Transverse colon (tissue), 4 donors: ENCODE measurements around the gene DPP10.

GRCh38 chr2:112324008-112324899, 48.9 kb downstream of the ZC3H6 start:
- PRO-cap: no peak
- RAMPAGE, long total RNA, 4 experiments: start-site peak on the plus strand in 2 of 4 experiments, at chr2:112324402-112324517 at its widest, 7 to 18 reads per replicate

DNA sequence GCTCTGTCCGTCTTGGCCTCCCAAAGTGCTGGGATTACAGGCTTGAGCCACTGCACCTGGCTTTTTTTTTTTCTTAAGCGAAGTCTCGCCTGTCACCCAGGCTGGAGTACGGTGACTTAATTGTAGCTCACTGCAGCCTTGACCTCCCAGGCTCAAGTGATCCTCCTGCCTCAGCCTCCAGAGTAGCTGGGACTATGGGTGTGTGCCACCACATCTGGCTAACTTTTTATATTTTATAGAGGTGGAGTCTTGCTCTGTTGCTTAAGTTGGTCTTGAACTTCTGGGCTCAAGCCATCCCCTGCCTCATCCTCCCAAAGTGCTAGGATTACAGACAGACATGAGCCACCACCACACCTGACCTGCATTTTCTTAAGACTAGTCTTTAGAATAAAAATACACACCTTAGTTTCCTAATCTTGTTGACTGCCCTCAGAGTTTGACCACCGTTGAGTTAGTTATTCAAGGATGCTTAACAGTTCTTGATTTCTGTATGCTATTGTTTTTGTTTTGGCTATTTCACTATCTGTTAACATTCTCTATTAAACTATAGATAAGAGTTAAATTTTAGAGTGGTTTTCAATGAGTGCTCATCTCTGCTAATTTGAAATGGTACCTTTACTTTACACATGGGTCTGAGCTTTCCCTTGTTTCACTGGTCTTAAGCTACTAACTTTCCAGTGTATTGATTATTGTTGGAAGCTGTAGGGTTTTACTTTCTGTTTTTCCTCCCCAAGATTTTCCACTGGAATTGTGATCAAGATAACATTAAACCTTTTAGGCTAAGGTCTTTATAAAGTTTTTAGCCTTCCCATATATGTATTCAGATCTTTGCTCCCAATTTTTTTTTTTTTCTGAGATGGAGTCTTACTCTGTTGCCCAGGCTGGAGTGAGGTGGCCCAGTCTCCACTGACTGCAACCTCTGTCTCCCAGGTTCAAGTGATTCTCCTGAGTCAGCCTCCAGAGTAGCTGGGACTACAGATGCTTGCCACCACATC, 5.1 kb downstream of the SLC20A1 start:
- PRO-cap: no peak
- RAMPAGE, long total RNA, 4 experiments: no peak in any of the 4 experiments

- PRO-cap: no peak
- RAMPAGE, long total RNA, 4 experiments: no peak in any of the 4 experiments
Observed at GRCh38 chr2:112665245-112665819, 19.6 kb downstream of the SLC20A1 start.

- PRO-cap: bidirectional peak, plus-strand start at chr2:112692681, minus-strand start at chr2:112692452
- RAMPAGE, long total RNA, 4 experiments: no peak in any of the 4 experiments
Observed at GRCh38 chr2:112692311-112693089, 28.3 kb upstream of the NT5DC4 start.

DNA sequence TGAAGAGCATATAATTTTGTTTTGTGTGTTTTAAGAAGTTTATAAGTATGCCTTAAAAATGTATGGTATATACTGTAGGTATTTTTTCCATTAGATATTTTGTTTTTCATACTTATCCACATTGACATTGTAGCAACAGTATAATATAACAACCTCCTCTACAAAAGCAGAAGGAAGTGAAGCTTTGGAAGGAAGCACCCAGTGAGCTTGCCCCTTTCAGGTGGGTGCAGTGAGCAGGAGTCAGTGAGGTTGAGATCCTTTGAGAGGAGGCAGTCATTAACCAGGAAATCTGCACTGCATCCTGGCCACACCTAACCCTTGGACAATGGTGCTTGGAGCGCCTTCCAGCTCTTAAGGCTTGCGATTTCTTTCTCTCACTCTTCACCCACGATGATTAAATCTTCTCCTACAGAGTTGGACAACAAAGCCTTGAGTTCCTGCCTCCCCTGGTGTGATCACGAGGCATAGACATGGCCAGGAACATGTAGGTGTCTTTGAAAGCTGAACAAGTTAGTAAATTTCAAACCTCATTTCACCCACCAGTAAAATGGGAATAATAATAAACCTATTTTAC, 13.9 kb downstream of the IL37 start:
- PRO-cap: no peak
- RAMPAGE, long total RNA, 4 experiments: no peak in any of the 4 experiments

- PRO-cap: no peak
- RAMPAGE, long total RNA, 4 experiments: no peak in any of the 4 experiments
Observed at GRCh38 chr2:113076953-113077450, 9.2 kb downstream of the IL1F10 start.

GRCh38 chr2:113168856-113169484, 4.8 kb upstream of the PSD4 start:
- PRO-cap: no peak
- RAMPAGE, long total RNA, 4 experiments: no peak in any of the 4 experiments

GRCh38 chr2:113175653-113176933, 2.3 kb downstream of the PSD4 start:
- PRO-cap: bidirectional peak, plus-strand start at chr2:113176489, minus-strand start at chr2:113176252
- RAMPAGE, long total RNA, 4 experiments: no peak in any of the 4 experiments

GRCh38 chr2:113182464-113183629, 9.1 kb downstream of the PSD4 start:
- PRO-cap: no peak
- RAMPAGE, long total RNA, 4 experiments: start-site peak on the plus strand in 1 of 4 experiments, at chr2:113182914-113182921 at its widest, 19 reads per replicate

DNA sequence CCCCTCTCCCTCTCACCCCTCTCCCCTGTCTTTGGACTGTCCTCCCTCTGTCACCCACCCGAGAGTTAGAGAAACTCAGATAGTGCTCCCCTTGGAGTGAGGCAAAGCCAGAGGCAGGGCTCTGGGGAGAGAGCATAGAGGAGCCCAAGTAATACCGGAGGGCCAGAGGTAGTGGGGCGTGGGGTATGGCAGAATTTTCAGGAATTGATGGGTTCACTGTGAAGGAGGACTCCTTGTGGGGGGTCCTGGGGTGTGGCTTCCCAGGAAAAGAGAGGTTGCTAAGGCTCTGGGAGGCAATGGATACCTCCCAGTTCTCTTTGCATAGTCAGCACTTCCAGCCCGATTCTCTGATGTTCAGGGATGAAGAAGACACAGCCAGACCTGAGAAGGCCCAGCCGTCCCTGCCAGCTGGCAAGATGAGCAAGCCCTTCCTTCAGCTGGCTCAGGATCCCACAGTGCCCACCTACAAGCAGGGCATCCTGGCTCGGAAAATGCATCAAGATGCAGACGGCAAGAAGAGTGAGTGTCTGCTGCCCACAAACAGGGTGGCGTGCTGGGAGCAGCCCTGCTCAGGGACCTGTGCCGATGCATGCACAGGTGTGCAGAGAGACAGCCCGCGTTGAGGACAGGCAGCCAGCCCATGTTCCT, 22.1 kb downstream of the PSD4 start:
- PRO-cap: no peak
- RAMPAGE, long total RNA, 4 experiments: start-site peak on the plus strand in 2 of 4 experiments, centred at positions 287 to 443 of the sequence, 7 to 17 reads per replicate

GRCh38 chr2:113198465-113199538, 25.0 kb downstream of the PSD4 start:
- PRO-cap: unidirectional peak, plus-strand start at chr2:113198632; bidirectional peak, plus-strand start at chr2:113198950, minus-strand start at chr2:113198821; bidirectional peak, plus-strand start at chr2:113199406, minus-strand start at chr2:113199186
- RAMPAGE, long total RNA, 4 experiments: start-site peak on the plus strand in 1 of 4 experiments, at chr2:113198975-113198983 at its widest, 26 reads per replicate

- PRO-cap: no peak
- RAMPAGE, long total RNA, 4 experiments: start-site peak on the plus strand in 2 of 4 experiments, at chr2:113245814-113246437 at its widest, 11 to 20 reads per replicate
Observed at GRCh38 chr2:113245683-113246663, 32.7 kb downstream of the PAX8 start.

DNA sequence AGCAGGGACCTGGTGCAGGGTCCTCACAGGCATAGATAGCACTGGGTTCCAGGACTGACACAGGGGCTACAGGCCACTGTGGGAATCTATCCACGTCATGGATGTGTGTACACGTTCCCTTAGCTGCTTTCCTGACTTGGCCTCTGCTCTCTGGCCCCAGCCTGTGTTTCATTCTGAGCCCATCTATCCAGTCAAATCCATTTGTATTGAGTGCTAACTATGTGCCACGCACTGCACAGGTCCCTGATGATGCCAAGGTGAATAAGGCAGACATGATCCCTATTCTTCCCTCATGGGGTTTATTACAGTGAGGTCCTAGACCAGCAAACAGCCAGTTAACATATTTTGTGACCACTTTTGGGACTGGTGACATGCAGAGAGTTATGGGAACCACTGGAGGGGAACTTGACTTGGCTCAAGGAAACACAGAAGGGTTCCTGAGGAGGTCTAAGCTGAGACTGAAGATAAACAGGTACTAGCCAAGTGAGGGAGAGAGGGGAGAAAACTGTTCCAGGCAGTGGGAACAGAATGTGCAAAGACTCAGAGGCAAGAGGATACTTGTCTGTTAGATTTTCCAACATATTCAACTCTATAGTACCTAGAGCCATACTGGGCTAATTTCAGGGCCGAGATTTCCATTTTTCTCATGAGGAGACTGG, 31.1 kb downstream of the PAX8 start:
- PRO-cap: no peak
- RAMPAGE, long total RNA, 4 experiments: start-site peak on the plus strand in 2 of 4 experiments, centred at positions 338 to 372 of the sequence, 10 to 20 reads per replicate

DNA sequence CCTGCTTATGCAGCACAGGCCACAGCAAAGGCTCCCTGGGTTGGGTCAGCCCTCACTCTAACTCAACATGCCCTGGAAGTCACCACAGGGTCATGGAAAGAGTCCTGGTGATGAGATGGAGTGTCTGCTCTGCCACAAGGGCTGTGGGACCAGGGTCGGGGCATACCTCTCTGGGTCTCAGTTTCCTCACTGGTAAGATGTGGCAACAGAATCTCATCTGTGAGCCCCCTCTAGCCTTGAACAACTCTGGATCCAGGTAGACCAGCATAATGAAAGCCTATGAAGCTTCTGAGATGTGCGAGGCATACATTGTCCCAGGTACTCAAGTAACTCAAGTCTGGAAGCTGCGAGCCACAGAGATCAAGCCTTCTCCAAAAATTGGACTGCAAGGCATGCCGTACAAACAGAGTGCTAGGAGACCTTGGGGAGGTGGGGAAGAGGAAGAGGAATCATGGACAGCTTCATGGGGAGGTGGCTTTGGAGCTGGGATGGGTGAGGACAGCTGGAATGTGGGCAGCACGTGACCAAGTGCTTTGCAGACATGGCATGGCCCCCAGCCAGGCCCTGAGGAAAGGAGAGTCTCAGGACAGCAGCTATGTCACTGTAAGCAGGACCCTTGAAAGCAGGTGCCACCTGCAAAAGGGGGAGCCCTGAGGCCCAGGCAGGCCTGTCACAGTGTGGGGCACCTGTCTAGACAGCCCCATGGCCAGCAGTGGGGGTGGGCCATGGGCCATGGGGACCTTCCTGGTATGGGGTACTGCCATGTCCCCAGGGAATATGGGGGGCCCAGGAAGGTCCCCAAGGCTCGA, 10.3 kb downstream of the PAX8 start:
- PRO-cap: no peak
- RAMPAGE, long total RNA, 4 experiments: start-site peak on the plus strand in 1 of 4 experiments, centred at position 181 of the sequence, 11 reads per replicate

- PRO-cap: no peak
- RAMPAGE, long total RNA, 4 experiments: start-site peak on the plus strand in 1 of 4 experiments, at chr2:113490307-113490325 at its widest, 8 reads per replicate
Observed at GRCh38 chr2:113490035-113490458, 8.4 kb upstream of the FOXD4L1 start.

DNA sequence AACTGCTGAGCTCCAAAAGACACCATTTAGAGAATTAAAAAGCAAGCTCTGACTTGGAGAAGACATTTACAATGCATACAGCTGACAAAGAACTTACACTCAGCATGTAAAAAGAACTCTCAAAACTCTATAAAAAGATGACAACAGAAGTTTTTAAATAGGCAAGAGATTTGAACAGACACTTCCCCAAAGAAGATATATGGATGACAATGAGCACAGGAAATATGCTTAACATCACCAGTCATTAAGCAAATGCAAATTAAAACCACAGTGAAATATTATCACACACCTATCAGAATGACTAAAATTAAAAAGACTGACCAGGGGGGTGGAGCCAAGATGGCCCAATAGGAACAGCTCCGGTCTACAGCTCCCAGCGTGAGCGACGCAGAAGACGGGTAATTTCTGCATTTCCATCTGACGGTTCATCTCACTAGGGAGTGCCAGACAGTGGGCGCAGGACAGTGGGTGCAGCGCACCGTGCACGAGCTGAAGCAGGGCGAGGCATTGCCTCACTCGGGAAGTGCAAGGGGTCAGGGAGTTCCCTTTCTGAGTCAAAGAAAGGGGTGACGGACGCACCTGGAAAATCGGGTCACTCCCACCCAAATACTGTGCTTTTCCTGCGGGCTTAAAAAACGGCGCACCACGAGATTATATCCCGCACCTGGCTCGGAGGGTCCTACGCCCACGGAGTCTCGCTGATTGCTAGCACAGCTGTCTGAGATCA, 28.9 kb downstream of the RABL2A start:
- PRO-cap: unidirectional peak, plus-strand start at position 411 of the sequence
- RAMPAGE, long total RNA, 4 experiments: no peak in any of the 4 experiments

GRCh38 chr2:113889018-113889340, 910 bp upstream of the ACTR3 start:
- PRO-cap: no peak
- RAMPAGE, long total RNA, 4 experiments: start-site peak on the minus strand in 1 of 4 experiments, at chr2:113889039-113889335 at its widest, 7 reads per replicate

DNA sequence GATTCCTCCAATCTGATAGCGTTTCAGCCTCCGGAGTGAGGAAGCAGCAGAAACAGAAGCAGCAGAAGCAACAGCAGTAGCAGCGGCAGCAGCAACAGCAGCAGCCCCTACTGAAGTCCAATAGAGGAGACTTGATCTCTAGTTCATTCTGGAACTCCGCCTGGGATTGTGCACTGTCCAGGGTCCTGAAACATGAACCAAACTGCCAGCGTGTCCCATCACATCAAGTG, at the start of gene DPP10:
DPP10 (plus strand) TSS at position 55 of the 230 bp plus-strand sequence.
- PRO-cap: no peak
- RAMPAGE, long total RNA, 4 experiments: no peak in any of the 4 experiments

GRCh38 chr2:116039706-116040017, 1597.2 kb downstream of the DPP10 start:
- PRO-cap: no peak
- RAMPAGE, long total RNA, 4 experiments: no peak in any of the 4 experiments

DNA sequence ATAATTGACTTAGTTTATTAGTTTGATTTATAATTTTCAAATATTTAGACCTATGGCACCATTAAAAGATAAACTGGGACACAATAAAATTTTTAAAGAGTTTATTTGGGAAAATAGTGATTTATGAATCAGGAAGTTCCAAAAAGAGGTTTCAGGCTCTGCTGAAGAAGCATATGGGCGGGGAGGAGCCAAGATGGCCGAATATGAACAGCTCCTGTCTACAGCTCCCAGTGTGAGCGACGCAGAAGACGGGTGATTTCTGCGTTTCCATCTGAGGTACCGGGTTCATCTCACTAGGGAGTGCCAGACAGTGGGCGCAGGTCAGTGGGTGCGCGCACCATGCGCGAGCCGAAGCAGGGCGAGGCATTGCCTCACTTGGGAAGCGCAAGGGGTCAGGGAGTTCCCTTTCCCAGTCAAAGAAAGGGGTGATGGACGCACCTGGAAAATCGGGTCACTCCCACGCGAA, 289.2 kb upstream of the DDX18 start:
- PRO-cap: no peak
- RAMPAGE, long total RNA, 4 experiments: no peak in any of the 4 experiments